Daoy (cell line): ENCODE data around the genes RAB34, NEK8 and SEZ6.

- RAMPAGE, long total RNA, result no peak
Measured at GRCh38 chr17:28548758-28549125, 3.7 kb downstream of the UNC119 start.

- RAMPAGE, long total RNA, result no peak
Measured at GRCh38 chr17:28549623-28550518, 2.6 kb downstream of the UNC119 start.

DNA sequence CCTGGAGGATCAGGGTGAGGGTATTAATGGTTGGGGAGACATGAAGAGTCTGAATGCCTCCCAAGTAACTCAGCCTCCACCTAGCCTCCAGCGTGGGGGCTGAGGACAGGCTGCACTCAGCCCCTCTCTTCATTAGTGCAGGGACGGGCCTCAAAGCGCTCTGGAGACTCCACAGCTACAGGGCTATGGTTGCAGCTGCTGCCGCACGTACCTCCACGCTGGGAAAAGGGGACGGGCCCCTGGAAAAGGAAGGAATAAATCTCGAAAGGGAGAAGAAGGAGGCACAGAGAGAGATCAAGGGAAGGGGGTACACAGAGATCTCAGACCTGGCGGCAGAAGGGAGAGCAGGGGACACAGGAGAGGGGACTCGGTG, 584 bp downstream of the UNC119 start:
- RAMPAGE, long total RNA, result no peak

DNA sequence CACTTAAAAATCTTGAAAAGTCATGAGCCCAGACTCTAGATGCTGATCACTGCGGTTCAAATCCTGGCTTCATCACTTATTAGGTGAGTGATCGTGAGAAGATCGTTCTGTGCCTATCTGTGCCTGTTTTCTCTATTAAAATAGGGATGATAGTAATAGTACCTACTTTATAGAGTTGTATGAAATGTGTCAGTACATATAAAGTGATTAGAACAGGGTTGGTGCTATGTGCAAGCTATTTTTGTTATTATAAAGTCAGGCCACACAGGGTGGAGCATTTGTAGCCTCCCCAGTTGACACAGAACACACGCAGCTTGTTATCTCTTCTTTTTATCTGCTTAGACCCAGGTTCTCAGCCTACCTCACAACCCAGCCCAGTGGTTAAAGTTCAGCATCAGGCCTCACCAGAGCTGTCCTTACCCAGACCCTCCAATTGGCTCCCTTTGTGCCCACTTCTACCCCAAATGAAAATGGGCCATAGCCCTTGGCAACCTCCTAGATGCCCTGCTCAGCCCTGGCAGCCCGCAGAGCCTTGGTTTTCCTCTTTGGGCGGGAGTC, 857 bp upstream of the PIGS start:
- RAMPAGE, long total RNA, result no peak

- RAMPAGE, long total RNA, result no peak
Measured at GRCh38 chr17:28580263-28580937, 3.7 kb upstream of the ALDOC start.

- RAMPAGE, long total RNA, result no peak
Measured at GRCh38 chr17:28641801-28642501, 3.0 kb downstream of the BLTP2 start.

DNA sequence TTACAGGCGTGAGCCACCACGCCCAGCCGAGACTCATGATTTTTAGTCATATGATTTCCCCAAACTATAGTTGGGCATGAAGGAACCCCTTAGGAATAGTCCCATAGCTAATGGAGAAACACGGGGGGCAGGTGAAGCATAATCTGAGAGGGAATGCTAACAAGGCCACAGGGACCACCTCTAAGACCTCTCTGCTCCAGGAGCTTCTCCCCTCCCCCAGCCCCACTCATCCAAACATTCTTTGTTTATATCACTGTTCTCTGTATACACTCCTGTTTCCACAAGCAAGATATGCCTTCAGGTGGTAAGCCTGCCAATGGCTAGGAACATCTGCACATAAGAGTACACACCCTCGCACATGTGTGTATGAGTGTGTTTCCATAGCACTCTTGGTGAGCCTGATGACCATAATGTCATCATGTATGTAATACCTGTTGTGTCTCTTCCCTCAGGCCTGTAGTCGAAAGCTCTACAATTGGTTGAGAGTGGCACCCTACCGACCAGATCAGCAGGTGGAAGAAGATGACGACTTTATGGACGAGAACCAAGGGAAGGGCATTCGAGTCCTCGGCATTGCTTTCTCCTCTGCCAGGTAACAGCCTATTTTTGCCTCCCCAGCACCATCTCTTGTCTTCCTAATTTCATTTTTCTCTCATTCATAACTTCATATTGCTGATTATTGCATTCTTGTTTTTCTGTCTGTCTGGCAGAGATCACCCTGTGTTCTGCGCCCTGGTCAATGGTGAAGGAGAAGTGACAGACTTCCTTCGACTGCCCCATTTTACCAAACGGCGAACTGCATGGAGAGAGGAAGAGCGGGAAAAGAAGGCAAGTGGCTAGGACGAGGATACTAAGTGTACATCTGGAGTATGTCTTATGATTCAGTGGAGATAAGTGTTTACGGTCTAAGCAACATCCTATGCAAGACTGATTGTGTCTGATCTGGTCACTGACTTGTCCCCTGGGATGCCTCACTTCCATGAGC, 22.4 kb downstream of the SUPT6H start:
- RAMPAGE, long total RNA, result no peak

DNA sequence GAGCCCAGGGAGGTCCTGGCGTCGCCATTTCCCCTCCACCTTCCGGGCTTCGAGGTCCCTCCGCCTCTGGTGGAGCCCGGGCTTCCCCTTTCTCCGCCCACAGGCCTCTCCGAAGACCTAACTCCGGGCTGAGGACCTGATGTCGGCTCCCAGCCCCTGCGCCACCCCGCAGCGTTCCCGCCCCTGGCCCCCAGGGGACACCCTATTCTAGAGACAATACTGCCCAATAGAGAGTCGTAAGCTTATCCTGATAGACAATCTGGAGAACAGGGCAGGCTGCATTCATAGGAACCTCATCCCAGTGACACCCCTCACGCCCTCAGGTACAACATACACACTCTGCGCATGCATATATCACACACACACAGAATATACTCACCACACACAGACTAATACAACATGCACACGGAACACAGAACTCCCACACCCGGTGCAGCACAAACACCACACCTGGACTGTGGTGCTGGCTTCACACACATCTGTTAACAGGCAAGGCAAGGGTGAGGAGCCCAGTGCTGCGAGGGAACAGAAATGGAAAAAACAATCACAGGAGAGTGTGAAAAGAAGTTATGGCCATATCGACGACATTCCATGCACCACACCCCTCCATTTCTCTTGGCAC, 693 bp upstream of the PROCA1 start:
- RAMPAGE, long total RNA, result no peak

DNA sequence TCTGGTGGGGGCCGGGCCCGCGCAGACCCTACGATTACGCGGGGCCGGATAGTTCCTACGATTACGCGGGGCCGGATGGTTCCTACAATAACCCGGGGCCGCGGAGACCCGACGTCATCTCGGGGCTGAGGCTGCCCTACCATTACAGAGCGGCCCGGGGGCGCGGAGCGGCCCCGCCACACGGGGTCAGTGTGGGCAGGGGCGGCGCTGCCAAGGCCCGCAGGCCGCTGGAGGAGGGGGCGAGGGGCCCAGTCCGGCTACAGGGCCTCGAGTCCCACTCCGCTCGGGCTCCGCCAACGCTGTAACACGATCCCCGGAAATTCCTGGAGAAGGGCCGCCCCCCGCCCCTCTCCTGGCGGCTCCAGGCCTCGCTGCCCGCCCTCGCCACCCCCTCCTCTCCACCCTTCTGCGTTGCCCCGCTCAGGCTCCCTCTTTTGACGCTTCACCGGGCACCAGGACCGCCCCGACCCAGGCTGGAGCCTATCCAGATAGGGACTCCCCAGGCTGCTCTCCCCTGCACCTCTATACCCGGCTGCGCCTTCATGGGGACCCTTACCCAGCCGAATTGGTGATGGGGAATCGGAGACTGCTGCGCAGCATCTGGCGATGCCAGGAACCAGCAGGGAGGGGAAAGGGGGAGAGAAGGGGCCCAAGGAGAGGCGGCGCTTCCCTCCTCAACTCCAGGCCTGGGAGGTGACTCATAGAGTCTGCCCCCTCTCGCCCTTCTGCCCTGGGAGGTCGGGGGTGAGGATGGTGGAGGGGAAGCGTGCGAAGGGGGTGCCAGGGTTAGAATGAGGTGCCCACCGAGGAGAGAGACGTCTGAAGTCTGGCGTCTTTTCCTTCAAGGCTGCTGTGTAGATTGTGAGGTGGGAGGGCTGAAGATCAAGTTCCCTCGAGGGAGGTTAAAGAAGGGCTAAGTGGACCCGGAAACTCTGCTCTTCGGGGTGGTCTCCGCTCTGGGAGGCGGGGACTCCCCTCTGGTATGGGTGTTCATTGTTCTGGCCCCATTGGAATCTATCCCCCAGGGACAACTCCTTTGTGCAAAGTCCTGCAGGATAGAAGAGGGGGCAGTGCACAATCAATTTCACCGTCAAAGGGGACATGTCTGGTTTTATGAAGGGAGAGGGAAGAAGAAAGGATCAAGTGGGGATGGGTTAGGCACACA, at the start of gene RAB34:
TSS of gene RAB34 (minus strand) at position 303 of the 1,165 bp plus-strand sequence.
- RAMPAGE, long total RNA, result no peak

GRCh38 chr17:28724880-28725469, 1.1 kb downstream of the TLCD1 start:
- RAMPAGE, long total RNA, result no peak

GRCh38 chr17:28728532-28729417, at the start of gene NEK8:
Gene NEK8 (plus strand): TSS chr17:28728788.
- RAMPAGE, long total RNA, result no peak

GRCh38 chr17:28744858-28745124, 980 bp downstream of the TRAF4 start:
- RAMPAGE, long total RNA, result no peak

DNA sequence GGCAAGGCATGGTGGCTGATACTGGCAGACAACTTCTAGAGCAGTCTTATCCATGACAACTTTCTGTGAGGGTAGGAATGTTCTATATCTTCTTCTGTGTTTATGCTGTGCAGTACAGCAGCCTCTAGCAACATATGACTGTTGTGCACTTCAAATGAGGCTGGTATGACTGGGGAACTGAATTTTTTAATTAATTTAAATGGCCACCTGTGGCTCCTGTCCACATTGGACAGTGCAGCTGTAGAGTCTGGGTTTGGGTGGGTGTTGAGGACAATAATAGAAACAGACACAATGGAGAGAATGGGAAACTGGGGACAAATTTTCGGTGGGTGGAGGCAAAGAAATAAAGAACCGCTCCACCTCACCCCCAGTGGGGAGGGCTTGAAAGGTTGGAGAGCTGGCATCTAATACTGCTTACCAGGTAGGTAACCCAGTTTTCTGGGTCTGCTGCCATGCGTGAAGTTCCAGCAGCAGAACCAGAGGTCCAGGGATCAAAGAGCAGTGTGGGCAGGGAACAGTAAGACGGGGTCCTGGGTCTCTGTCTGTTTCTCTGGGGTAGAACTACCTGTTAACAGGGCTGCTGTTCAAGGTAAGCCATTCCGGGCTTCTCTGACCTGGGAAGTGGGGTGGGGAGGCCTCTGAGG, 5.9 kb downstream of the FLOT2 start:
- RAMPAGE, long total RNA, result no peak

DNA sequence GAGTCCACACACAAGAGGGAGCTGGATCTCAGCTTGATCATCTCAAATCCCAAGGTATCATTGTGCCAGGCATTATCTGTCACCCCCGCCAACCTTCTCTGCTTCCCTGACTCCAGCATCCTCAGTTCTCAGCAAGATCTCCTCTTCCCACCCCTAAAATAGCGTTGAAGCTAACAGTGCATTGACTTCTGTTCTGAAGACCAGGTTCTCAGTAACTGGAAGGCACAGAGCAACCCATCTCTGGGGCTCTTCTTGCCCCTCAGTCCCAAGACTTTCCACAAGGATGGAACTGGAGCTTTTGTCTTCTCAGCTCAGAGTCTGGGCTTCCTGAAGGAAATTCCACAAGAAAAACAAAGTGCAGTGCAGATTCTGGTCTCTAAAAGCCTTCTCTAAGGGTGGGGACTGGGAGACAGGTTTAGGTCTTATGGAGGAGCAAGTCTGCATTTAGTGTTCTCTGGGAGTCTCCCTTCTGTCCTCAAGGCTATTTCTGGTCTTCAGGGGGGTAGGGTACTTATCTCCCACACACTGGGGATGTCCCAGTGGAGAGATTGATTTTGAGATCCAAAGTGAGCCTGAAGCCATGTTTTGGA, 1.5 kb downstream of the FLOT2 start:
- RAMPAGE, long total RNA, result no peak

GRCh38 chr17:28906142-28906682, 3.3 kb upstream of the DHRS13 start:
- RAMPAGE, long total RNA, result no peak

DNA sequence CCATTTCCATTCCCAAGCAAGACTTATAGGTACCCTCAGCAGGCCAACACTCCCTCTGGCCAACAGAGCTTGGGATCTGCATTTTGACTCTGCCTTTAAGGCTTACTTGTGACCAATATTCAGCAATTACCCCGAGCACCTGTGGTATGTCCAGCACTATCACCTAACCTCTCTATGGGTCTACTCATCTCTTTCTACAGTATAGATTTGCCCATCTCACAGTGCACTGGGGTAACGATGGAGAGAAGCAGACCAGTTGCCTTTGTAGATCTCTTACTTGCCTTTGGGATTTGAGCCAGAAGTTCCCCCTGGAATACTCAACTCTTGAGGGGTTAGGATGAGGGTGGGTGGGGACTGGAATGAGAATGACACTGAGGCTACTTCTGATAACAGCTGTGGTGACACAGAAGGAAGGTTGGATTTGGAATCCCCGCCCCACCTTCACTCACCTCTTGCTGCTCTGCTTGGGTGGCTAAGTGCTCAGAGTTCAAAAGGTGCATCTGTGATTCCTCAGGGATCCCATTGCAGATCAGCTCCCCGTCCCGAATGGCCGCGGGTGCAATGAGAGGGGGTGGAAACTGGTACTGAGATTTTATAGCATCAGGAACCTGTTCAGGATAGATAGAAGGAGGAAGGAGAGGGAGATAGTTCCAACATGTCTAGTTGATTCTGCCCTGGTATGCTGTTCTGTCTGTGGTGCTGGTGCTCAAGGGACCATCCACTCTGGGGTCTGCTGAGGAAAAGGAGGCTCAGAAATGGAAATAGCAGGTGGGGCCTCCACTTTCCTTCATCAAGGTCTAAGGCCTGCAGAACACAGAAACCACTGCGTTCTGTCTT, 10.8 kb upstream of the DHRS13 start:
- RAMPAGE, long total RNA, result no peak

DNA sequence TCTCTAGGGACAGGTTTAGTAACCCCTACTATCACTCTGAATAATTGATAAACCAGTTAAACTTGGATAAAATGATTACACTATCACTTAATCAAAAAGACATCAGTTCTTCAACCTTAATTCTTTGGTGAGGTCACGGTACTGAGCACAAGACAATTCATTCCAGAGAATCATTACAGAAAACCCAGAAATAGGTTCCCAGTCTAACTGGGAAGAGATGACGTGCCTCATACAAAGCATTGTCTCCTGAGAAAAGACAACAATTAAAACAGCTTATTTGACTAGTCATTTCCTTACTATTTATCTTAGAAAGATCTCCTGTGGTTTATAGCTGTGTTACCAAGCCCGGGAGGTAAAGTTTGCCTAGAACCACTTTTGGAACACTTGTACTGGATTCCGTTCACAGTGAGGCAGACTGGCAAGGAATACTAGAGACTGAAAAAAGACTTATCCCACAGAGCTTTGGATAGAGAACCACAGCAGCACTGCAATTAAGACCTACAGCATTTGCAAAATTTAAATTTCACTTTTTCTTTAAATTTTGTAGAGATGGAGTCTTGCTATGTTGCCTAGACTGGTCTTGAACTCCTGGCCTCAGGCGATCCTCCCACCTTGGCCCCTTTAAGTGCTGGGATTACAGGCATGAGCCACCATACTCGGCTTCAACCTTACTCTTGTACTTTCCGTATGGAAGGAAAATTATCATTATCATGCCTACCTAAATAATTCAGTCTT, 5.0 kb downstream of the PHF12 start:
- RAMPAGE, long total RNA, result no peak

DNA sequence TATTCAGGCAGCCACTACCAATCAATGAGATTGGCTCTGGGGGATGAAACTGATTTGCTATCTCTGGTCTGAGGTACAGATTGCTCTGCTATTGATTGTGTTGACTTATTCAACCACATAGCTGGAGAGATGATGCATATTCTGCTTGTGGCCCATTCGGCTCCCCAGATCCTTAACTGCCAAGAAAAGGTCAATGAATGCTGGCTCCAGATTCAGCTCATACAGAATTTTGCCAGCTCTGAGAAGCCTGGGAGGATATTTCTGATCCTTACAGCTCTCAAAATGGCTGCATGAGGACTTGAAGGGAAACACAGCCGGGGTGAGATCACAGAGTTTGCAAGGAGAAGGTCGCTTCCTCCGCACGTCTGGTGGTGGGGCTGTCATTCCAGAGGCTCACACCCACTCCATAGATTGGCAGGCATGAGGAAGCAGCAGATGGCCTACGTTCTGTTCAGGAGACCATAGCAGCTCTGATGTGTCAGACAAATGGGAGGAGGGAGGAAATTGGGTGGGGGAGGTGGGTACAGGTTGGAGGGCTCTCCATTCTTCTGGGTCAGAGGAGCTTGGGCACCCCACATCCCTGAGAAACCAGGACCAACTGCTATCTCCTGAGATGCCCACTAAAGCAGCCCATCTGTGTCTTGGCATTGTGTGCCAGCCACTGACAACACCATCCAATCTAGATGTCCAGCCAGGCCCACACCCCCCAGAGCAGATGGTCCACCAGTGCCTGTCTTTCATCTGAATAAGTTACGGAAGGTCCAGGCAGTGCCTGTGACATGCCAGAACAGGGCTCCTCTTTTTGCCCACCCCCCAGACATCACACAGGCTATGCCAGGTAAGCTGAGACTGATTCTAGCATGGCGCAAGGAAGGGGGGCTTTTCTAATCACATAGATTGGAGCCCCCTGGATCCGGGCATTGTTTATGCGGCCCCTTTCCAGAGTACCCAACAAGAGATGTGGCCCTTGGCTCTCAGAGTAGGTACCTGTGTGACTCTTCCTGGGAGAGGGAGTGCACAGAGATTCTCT, 22.1 kb downstream of the SEZ6 start:
- RAMPAGE, long total RNA, result no peak

DNA sequence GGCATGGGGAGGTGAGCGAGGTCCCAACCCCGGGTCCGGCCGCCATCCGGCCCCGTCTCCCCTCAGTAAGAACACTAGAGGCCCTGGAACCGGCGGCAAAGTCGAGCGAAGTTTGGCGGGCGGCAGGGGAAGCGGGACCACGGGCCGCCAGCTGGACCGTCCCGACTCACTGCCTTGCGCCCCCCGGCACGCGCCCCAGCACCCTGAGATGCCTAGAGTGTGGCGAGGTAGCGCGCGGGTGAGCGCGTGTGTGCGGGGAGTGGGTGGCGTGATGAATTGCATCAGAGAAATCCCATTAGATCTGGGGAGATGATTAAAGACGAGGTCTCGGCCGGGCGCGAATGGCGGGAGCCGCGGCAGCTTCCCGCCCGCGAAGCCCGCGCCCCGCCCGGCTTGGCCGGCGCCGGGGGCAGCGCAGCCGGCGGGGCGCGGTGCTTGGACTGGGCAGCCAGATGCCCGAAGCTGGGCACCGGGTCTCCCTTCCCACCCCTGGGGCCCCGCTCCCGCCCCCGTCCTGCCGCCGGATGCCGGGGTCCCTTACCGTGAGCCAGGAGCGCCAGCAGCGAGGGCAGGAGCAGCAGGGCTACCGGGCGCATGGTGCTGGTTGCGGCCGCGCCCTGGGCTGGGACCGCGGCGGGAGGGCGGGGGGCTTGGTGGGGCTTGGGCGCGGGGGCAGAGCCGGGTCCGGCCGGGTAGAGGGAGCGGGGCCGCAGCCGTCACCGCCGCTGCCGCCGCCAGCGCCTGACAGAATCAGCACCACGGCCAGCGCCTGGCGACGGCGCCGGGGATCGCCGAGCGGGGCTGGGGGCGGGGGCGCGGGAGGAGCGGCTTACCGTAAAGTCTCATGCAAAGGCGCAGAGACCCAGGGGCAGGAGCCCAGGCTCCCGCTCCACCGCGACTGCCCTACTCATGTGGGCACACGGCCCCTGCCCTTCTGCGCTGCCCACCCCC, at the start of gene SEZ6:
TSS of gene SEZ6 (minus strand) at position 760 of the 951 bp plus-strand sequence.
- RAMPAGE, long total RNA, result no peak

GRCh38 chr17:29054216-29054875, 11.4 kb downstream of the PIPOX start:
- RAMPAGE, long total RNA, result no peak